Heart (tissue), 3 donors: Measurements from ENCODE around the gene CASP3.

DNA sequence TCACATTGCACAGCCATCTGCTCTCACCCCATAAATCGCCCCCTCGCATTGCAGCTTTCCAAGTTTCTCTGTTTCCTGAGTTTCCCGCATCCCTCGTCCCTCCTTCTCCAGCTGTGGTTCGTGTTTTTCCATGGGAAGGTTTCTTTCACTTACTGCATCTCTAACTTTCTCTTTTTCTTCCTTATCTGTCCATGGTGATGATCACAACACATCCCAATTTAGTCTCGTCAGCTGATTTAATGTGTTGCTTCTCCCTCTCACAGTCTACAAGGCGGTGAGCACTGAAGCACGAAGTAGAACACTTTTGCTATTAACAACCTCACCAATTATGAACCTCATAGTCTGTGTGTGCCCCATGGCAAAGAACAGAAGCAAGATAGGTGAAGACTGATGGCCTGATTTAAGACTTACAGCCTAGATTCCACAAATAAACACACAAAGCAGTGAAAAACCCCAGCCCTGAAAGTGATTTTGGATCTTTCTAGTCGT, 118.0 kb downstream of the ENPP6 start:
- RAMPAGE, long total RNA, 2 experiments = no peak in any of the 2 experiments

GRCh38 chr4:184292828-184293362, 75.2 kb upstream of the ENPP6 start:
- RAMPAGE, long total RNA, 2 experiments = no peak in any of the 2 experiments

- RAMPAGE, long total RNA, 2 experiments = no peak in any of the 2 experiments
These were observed 121.7 kb upstream of the ENPP6 start for GRCh38 chr4:184339387-184339766.

GRCh38 chr4:184380596-184381121, 93.7 kb downstream of the IRF2 start:
- RAMPAGE, long total RNA, 2 experiments = no peak in any of the 2 experiments

DNA sequence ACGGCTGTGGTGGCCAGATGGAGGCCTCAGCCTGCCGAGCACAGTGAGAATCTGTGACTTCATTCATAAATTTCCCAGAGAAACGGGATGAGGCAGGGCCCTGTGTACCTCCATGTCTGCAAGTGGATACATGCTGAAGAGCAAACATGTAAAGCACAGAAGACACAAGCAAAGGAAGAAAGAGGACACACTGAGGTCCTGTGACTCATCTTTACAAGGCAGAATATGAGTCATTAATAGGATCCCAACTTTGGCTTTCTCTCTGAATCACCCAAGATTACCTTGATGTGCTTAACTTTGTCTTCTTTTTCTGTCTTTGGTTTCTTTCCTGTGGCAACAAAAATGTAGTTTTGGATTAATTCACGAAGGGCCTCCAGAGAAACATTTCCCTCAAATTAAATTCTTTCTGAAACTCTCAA, 56.5 kb downstream of the IRF2 start:
- RAMPAGE, long total RNA, 2 experiments = no peak in any of the 2 experiments

DNA sequence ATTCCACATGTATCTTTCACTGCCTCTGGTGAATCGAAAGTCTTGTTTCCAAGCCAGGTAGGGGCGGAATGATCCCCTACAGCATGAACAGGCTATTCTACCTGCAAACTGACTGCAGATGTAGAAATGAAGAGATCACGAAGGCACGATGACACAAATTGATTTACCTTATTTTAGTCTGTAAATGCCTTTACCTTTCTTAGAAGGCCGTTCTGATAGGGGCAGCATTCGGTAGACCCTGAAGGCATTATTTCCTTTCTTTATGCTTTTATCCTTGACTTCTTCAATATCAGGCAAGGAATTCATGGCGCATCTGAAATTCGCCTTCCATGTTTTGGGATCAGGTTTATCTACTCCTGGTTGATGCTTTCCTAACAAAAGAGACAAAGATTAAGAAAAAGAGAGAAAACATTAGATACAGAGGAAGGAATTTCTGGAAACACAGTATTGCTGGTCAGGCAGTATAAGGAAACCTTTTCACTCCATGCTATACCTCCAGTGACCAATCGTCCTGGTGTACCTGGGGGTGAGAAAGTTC, 55.9 kb downstream of the IRF2 start:
- RAMPAGE, long total RNA, 2 experiments = no peak in any of the 2 experiments

- RAMPAGE, long total RNA, 2 experiments = no peak in any of the 2 experiments
These were observed 26.6 kb downstream of the IRF2 start for GRCh38 chr4:184447712-184448245.

- RAMPAGE, long total RNA, 2 experiments = no peak in any of the 2 experiments
These were observed 25.4 kb downstream of the IRF2 start for GRCh38 chr4:184448647-184449608.

DNA sequence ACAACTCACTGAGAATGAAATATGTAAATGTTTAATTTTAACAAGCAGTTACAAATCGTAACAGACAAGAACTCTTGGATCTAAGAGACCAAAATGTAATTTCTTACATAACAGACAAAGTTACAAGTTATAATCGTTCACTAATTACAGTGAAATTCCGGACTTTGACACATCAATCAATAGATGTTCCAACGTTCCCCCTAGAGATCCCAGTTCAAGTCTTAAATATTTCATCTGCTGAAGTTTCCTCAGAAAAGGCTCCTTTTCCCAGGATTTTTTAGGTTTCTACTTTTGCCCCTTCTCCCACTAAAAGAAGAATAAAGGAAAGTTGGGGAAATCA, 2.5 kb downstream of the IRF2 start:
- RAMPAGE, long total RNA, 2 experiments = no peak in any of the 2 experiments

GRCh38 chr4:184616952-184617660, 32.1 kb downstream of the CASP3 start:
- RAMPAGE, long total RNA, 2 experiments = no peak in any of the 2 experiments

DNA sequence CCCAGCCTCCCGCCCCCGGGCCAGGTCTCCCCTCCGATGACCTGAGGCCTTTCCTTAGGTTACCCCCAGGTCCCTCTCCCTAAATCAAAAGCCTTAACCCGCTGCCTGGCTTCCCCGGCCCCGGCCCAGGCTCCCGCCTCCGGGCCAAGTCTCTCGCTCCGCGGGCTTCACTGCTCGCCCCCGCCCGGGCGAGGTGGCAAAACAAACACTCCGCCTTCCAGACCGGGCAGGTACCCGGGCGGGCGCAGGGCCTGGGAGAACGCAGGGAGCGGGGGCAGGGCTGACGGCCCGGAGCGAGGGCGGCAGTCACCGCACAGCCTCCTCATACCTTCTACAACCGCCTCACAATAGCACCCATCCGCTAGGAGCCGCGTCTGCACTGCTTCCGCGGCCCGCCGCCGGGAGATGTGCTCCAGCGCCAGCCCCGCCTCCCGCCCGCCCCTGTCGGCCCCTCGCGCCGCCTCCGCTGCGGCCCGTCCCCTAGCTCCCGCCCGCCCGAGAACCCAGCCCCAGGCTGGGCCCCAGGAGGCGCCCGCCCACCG, at the start of gene CASP3:
Gene CASP3, minus strand, starts transcription at position 381 of the 542 bp plus-strand sequence.
- RAMPAGE, long total RNA, 2 experiments = start-site peak on the minus strand in 2 of 2 experiments, centred at positions 363 to 379 of the sequence, 16 to 680 reads per replicate

GRCh38 chr4:184752960-184753530, 19.1 kb upstream of the CENPU start:
- RAMPAGE, long total RNA, 2 experiments = no peak in any of the 2 experiments

DNA sequence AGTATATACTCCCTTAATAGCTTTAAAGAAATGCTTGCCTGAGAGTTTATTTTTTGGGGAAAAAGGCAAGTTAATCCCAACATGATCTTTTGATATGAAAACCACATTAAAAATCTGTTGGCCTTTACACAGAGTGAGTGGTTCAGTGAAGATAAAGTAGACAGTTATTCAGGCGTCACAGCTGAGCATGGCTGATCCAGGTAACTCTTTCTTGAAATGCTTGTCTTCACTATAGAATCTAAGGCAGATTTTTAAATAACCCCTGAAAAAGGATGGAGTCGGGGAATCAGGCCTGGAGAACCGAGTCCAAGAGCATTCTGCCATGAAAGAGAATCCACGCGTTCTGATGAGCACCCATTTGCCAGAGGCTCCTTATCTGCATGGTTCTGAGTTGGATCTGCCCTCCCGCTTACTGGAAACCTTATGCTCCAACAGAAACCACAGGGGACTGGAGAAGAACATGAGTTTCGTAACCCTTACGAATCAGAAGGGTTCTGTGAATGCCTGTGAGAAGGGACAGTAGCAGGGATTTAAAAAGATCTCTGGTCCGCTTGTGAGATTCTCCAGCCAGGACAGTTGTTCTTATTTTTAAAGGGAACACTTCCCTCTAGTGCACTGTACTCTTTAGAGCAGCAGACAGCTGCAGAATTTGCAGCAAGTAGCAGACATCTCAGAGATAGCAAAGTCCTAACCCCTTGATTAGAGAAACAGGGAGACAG, 22.4 kb upstream of the CENPU start:
- RAMPAGE, long total RNA, 2 experiments = no peak in any of the 2 experiments

DNA sequence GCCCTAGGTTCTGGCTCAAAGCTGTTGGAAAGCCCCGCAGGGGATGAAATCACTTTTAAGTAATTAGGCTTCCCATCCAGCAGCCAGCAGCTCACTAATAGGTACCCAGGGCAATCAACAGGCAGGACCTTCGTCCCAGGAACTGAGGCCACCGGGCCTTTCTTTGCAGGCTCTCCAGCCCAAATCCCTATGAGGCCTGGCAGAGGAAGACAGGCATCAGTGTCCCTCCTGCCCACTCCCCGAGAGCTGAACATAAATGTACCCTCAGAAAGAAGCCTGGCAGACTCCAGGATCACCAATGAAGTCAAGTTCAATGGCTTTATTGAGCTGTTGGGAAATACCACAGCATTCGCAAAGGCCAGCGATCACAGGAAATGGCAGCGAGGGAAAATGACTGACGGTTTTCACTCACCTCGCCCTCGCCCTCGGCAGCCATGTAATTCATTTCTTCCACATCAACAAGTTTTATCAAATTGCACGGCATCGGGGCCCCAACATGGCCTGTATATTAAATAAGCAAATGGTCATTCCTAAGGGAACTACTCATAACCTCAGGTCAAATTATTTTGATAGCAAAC, 28.9 kb upstream of the CENPU start:
- RAMPAGE, long total RNA, 2 experiments = no peak in any of the 2 experiments

DNA sequence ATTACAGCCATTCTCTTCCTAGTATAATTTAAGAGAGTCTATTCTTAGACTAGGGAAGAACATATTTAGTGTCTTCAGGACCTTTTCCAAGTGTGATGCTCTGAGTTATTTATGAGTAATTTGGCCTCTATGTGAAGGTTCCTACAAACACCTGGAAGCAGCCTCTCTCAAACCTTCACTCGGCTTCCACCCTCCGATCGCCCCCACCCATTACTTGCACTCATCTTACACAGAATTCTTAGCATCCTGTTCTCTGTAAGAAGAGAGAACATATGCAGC, 29.4 kb upstream of the CENPU start:
- RAMPAGE, long total RNA, 2 experiments = no peak in any of the 2 experiments

DNA sequence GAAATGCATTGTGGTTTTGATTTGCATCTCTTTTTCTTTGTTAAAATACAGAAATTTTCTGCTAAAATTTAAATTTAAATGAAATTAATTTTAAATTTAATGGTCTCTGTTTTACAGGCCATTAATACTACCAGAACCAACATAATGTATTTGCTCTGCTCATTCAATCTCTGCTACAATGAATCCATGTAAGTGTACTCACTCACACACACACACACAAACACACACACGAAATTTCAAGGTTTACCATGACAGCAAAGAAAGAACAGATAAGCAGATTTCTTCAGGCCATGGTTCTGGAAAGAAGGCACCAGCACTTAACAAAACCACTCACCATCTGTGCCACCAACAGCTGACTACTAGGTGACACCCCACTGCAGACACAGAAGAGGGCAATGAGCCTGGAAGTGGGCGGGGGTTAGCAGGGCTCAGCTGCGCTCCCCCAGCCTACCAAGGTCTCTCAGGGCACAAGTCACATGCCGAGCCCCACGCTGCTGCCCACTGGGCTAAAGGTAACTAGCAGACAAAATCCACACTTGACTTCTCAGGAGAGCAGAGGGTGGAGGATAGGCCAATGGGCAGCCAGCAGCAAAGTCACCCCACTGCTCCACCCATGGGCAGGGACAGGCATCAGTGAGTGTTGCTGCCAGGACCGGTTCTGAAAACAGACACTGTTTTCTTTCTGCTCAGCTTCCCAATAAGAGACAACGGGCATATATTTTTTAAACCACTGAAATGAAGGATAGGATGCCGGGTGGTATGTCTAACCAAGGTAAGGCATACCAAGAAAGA, 20.4 kb downstream of the ACSL1 start:
- RAMPAGE, long total RNA, 2 experiments = start-site peak on the minus strand in 2 of 2 experiments, centred at positions 329 to 379 of the sequence, 79 to 4,781 reads per replicate

DNA sequence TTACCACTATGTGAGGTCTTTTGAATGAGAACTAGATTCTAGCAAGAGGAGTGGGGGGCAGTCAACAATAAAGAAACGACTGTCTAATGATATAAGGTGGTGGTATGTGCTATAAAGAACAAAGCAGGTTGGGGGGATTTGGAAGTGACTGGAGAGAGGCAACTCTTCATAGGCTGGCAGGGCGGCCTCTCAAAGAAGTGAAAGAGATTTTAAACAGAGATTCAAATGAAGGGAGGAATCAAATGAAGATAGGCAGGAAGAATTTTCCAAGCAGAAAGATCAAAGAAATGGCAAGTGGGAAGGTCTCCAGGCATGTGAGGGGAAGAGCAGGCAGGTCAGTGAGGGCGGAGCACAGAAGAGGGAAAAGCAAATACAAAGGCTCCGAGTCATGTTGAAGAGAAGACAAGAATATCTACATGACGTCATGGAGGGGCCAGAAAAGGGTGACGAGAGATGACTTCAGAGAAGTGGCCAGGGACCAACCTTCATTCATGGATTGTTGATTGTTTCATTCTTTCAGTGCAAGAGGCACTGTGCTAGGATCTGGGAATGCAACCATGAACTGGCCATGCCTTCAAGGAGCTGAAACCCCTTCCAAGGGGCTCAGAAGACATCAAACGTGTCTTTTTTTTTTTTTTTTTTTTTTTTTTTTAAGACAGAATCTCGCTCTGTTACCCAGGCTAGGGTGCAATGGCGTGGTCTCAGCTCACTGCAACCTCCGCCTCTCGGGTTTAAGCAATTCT, 13.0 kb upstream of the ACSL1 start:
- RAMPAGE, long total RNA, 2 experiments = no peak in any of the 2 experiments

GRCh38 chr4:184849145-184849865, 23.5 kb upstream of the ACSL1 start:
- RAMPAGE, long total RNA, 2 experiments = no peak in any of the 2 experiments

- RAMPAGE, long total RNA, 2 experiments = no peak in any of the 2 experiments
These were observed 59.4 kb upstream of the ACSL1 start for GRCh38 chr4:184884896-184885793.

DNA sequence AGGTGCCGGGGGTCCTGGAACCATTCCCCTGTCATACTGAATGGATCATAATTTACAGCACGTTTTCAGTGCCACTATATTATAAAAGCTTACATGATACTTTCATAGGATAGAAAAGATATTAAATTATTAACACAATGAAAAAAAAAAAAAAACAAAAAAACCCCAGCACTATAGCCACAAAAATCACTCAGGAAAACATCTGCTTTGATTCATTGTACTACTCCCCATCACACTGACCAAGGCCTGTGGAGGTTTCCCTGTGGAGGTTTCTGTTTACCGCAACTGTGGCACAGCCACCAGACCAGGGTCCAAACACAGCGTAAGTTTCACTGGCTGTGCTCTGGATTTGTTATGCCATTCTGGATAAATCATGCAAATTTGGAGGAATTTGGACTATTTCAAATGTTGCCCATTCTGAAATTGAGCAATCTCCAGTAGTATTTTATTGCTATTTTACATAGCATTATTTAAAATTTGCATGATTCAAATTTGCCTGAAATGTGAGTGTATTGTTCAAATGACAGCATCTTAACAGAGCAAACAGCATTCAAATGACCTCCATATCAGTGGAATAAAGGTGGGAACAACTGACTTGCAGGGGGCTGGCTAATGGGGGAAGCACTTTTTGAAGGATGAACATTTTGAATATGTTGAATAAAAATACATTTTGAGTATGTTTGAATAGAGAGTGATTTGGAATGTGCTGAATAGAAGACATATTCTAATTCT, 66.0 kb upstream of the ACSL1 start:
- RAMPAGE, long total RNA, 2 experiments = no peak in any of the 2 experiments